Mesenchymal stem cell of Wharton's jelly (primary cell): ENCODE data around the genes FOXD1 and HEXB.

DNA sequence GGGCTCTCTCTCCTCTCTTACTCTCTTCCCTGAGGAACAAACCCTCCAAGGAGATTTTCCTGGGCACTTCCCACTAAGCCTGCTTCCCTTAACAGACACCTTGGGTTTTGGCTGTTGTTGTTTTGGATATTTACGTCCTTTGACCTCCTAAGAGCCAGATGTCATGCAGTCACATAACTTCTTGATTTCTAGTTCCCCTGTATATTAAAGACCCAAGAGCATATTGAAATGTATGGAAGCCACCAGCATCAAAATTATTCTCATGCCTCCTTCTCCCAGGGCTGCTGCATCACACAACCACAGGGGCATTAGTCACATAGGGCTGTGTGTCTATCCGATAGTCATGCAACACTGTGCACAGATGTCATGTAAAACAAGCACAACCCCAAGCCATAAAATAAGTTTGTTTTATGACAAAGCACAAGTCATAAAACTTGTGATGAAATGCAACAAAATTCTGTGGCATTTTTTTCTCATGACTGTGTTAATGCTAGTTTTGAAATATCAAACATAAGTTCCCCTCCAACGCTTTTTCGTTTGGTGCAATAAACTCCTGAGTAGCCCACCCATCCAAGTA is 93.1 kb upstream of the ZNF366 start:
- CAGE, long polyA plus RNA: no peak

- CAGE, long polyA plus RNA: no peak
Measured at GRCh38 chr5:72637068-72637516, 129.9 kb upstream of the ZNF366 start.

DNA sequence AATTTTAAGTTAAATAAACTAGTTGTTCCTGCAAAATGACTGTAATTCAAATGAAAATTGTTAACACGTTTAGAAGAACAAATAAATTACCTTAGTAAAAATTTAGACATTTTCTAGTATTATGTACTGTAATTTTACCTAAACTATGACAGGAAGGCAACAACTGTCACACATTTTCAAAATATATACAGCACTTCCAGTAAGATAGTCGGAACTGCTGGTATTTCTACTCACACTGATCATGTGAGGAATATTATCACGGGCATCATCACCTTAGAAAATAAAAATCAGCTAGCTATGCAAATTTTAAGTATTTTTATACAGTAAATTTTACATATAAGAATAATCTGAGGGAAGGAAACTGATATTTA is 988 bp upstream of the TNPO1 start:
- CAGE, long polyA plus RNA: no peak

DNA sequence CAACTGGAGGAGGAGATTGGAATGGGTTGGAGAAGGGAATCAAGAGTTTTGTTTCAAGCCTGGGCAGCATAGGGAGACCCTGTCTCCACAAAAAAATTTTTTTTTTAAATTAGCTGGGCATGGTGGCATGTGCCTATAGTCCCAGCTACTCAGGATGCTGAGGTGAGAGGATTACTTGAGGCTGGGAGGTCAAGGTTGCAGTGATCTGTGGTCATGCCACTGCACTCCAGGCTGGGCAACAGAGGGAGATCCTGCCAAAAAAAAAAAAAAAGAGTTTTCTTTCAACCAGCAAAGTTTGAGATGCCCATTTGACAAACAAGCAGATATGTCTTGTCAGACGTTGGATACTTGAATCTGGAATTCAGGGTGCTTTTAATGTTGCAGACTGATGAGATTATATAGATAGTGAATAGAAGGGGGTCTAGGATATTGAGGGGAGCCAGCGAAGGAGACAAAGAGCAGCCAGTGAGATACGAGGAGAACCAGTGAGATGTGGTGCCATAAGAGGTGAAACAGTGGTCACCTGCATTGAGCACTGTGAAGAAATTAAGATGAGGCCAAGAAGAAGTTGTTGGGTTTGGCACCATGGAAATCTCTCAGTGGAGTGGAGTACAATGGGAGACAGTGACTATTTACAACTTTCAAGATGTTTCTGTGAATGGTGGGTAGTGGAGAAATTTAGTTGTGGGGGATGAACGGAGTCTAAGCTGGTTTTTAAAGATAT is 11.4 kb downstream of the TNPO1 start:
- CAGE, long polyA plus RNA: no peak

DNA sequence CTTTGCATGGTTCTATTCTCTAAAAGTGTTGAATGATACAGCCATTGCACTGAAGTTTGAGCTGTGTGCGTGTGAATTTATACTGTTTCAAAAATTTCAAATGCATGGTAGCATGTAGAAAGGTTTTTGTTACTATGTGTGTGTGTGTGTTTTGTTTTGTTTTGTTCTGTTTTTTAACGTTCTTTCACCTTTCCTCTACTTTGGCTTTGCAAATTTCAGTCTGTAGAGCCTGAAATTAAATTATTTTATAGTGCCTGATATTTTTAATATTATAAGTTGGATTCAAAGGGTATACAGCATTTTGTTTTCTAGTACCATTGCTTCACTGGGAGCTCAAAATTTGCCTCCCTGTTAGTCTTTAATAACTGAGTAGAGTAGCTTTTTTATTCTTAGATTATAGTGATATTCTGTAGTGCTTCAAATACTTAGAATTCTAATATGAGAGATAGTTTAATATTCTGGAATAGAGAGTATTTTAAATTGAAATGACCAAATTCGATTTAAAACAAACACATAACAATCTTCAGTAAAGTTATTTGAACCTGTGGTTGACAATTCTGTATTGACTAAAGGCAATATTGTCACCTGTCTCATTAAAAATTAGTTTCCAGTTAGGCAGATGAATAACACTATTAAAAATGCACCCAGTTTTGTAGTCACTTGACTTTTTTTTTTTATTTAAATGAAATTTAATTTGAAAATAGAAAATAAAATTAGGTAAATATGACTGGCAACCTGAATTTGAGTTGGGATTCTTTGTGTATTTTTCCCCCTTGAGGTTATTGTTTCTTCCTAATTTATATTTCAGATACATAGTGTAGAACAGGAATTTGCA is 45.0 kb upstream of the FCHO2 start:
- CAGE, long polyA plus RNA: no peak

DNA sequence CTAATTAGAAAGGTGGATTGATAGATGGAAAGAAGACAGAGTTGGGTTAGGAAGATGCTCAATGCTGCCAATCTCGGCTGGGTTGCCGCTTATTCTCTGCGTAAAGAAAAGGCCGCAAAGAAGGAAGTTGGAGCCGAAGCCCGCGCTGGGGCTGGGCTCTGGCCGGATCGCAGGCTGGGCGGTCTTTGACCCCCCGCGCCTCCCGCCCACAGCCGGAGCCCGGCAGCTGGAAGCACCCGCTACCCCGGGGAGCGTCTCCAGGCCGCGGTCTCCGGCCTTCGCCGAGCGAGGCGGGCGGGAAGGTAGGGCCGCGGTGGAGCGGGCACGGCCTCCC is 12.1 kb downstream of the FOXD1 start:
- CAGE, long polyA plus RNA: no peak

DNA sequence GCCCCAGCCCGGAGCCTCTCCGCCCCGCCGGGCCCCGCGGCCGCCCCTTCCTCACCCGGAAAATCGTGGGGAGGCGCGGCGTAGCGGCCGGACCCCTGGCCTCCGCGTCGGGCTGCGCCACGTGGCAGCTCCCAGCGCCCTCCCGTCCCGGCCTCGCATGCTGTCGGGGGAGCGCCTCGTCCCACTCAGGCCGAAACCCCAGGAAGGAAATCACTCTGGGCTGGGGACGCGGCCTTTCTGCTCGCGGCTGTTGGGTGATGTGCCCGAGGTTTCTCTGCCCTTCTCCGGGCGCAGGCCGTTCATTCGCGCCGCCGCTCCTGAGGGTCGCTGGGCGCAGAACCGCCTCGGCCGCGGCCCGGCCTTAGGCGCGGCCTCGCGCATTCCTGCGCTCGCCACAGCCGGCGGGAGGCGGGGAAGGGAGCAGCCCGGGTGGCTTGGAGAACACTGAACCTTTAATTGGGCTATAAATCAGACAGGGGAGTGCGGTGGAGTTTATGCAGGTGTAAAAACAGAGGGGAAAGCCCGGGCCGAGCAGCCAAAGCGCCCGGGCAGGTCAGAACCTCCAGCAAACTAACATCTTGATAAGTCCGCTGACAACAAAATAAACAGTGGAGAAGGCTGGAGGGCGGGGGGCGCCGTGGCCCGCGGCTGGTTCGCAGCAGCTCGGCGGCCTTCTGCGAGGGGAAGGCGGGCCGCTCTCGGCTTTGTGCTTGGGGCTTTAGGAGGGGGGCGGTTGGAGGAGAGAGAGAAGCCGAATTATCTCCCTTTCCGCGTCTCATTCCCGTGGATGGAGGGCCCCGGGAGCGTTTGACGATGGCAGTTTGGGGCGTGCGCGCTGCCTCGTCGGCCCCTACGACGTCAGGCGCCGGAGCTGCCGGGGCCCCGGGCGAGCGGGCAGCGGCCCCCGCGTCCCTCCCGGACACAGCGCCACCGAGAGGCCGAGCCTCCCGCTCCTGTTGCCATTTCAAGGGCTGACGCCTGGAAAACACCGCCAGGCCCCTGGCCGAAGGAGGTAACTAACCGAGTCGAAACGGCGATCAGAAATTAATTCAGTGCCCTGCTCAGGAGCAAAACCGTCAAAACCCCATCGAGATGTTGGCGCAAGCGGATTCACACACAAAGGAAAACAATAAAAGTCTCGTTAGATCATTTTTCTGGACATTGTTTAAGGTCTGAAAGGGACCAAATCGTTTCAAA is 11.4 kb downstream of the FOXD1 start:
- CAGE, long polyA plus RNA: no peak

GRCh38 chr5:73448435-73449017 is at the start of gene FOXD1:
TSS of gene FOXD1 (minus strand) at chr5:73448777.
- CAGE, long polyA plus RNA: no peak

GRCh38 chr5:74206685-74207254 is 433.8 kb downstream of the ENC1 start:
- CAGE, long polyA plus RNA: no peak

- CAGE, long polyA plus RNA: no peak
Measured at GRCh38 chr5:74538183-74538649, 102.3 kb downstream of the ENC1 start.

DNA sequence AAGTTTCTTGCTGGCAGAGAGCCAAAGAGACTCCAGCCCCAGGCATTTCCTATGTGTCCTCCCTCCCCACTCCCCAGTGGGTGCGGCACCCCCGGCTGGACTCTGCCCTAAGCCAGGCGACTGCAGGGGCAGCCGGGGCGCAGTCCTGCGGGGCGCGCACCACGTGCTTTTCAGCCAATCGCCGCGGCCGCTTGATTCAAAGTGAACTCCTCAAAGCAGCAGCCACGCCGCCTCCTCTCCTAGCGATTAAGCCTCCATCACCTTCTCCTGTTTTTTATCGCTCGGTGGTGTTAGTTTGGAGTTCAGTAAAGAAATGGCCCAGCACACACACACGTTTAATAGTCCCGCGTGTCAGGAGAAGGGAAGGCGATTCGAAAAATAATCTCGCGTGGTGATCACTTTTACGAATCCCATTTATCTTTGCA is 805 bp upstream of the ENC1 start:
- CAGE, long polyA plus RNA: no peak

DNA sequence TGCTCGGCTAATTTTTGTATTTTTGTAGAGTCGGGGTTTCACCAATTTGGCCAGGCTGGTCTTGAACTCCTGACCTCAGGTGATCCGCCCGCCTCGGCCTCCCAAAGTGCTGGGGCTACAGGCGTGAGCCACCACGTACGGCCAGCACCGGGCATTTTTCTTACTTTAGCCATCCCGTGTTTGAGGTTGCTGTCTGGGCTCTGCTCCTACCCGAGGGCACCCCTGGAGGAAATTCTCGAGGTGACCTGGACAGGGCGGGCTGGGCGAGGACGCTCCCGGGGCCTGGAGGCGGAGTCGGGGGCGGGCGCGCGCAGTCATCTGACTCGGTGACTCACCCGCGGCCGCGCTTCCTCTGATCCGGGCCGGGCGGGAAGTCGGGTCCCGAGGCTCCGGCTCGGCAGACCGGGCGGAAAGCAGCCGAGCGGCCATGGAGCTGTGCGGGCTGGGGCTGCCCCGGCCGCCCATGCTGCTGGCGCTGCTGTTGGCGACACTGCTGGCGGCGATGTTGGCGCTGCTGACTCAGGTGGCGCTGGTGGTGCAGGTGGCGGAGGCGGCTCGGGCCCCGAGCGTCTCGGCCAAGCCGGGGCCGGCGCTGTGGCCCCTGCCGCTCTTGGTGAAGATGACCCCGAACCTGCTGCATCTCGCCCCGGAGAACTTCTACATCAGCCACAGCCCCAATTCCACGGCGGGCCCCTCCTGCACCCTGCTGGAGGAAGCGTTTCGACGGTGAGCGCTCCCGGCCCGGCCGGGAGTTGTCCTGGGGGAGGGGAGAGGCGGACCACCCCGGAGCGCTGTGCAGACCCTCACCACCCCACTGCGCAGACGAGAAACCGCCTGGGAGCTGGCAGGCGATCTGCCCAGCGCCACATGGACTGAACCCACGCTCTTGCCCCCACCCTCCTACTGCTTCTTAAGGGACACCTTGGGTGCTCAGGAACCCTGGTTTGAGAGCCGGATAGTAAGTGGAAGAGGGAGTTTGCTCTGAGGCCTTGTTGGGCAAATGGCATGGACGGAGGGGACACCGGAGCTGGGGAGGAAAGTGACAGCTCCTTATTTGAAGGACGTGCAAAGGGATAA is at the start of gene HEXB:
HEXB (plus strand) TSS at position 400 of the 1,077 bp plus-strand sequence.
- CAGE, long polyA plus RNA: start-site peak on the plus strand centred at position 367 of the sequence, 68 bp wide, 2,026 and 4,027 reads in 2 replicates

DNA sequence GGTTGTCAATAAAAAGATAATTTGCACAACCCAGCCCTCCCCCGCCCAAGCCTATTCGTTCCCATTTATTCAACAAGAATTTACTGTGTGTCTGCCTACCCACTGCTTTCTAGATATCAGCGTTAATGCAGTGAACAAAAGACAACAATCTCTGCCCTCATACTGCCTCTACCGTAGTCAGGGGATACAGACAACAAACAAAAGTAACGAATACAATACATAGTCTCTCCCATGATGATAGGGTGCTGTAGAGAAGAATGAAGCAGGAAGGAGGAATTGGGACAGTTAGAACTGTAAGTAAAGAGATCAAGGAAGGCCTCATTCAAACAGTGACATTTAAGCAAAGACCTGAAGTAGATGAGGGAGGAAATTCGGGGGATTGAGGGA is 1.7 kb downstream of the GFM2 start:
- CAGE, long polyA plus RNA: no peak

DNA sequence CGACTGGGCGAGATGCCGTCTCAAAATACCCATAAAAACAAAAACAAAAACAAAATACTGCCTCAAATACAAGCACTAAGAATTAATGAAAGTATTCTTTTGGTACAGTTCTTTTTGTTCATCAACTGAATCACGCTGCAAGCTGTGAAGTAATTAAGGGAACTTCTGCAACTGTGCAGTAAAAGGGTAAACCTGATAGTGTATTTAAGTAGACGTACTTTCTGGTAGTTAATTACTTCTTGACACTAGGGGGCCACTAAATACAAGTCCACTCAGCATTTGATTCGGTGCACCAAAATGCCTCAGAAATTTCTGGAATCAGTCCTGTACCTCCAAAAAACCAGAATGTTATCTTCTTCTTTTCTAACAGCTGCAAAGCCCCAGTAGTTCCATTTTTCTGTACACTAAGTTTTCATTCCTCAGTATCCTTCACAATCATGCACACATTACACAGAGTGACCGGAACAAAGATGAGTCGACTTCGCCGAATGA is 589 bp downstream of the GFM2 start:
- CAGE, long polyA plus RNA: no peak

DNA sequence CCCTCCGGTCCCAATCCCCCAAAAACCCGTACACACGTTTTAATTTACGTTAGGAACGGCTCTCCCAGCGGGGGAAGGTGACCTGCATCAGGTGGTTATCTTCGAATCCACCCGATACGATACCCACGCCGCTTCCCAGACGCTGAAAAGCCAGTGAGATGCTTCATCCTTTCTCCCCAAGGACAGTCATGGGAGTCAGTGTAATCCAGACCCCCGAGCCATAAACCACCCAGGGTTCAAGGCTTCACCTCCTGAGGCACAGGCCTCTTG is 958 bp downstream of the FAM169A start:
- CAGE, long polyA plus RNA: no peak

GRCh38 chr5:74917999-74918645 is 51.9 kb upstream of the FAM169A start:
- CAGE, long polyA plus RNA: no peak

DNA sequence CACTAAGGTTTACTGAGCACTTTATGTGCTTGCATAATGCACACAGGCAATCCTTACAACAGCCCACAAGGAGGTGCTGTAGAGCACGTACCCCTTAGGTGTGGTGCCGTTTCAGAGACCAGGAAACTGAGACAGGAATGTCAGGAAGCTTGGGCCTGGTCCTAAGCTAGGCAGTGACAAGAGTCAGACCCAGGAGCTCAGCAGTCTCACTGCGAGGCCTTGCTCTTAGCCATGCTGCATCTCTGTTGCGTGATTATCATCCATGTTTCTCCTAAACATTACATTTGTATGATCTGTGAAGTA is 2.5 kb downstream of the GCNT4 start:
- CAGE, long polyA plus RNA: no peak

DNA sequence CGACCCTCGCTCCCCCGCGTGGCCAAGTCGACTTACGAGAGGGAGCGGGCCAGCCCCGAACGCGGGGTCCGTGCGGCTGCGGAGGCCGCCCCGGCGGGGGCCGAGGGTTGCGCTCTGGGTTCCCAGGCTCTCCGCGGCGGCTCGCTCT is 995 bp upstream of the GCNT4 start:
- CAGE, long polyA plus RNA: no peak

DNA sequence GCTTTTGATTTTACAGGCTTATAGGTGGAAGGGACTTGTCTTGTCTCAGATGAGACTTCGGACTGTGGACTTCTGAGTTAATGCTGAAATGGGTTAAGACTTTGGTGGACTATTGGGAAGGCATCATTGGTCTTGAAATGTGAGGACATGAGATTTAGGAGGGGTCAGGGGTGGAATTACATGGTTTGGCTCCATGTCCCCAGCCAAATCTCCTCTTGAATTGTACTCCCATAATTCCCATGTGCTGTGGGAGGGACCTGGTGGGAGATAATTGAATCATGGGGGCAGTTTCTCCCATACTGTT is 74.3 kb downstream of the ANKRD31 start:
- CAGE, long polyA plus RNA: no peak

- CAGE, long polyA plus RNA: no peak
Measured at GRCh38 chr5:75363102-75363717, 26.2 kb downstream of the HMGCR start.